ENCODE results near the gene SPIN1.

- PRO-cap, 8 experiments, result no peak in any of the 8 experiments
These were observed 82.7 kb upstream of the CTSL start for GRCh38 chr9:87643079-87643681.

GRCh38 chr9:87730886-87731540, 5.1 kb downstream of the CTSL start:
- PRO-cap, 8 experiments, result no peak in any of the 8 experiments

- PRO-cap, 8 experiments, result peak in 8 of 8 experiments; most common plus-strand start chr9:88388461 (in 7); most common minus-strand start chr9:88388227 (in 8)
These were observed at the start of gene SPIN1 for GRCh38 chr9:88388157-88388527. Gene SPIN1 (plus strand): TSS chr9:88388444.

DNA sequence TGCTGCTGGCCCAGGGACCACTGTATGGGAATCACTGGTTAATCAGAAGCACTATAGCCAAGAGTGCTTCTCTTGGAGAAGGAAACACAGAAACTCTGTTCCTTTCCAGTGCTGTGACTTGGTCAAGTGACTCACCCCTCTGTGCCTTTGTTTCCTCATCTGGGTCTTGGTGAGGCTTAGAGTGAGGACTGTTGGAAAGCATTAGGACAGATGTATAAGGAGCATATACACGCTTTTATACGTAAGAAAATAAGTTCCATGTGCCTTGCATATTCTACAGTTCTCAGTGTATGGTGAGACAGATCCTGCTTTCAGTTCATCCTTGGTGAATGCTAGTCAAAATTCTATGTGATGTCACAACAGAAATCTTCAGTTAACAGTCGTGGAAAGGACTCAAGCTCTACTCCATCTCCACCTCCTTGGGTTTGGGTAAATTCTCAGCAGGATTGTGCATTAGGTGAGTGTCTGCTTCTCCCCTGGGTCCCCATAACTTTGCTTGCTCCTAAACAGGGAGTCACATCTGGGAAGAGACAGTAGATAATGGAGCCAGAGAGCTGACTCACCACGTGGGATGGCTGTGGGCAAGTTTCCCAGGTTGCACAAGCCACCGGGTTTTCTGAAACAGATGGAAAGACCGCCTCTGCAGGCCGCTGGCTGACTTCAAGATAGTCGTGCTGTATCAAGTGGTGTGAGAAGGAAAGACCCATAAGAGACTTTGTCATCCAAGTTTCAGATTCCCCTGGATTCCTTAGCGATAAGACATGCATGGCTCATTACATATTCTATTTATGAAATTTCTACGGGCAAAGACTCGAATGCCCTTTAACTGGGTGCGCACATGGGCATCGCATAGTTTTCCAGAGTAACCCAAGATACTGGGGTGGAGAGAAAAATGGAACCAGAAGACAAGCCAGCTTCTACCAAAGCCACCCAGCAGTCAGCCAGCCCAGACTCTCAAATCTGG, 117.1 kb downstream of the NXNL2 start:
- PRO-cap, 8 experiments, result no peak in any of the 8 experiments

GRCh38 chr9:88932733-88933200, 58.5 kb upstream of the S1PR3 start:
- PRO-cap, 8 experiments, result no peak in any of the 8 experiments

- PRO-cap, 8 experiments, result no peak in any of the 8 experiments
These were observed 2.3 kb downstream of the S1PR3 start for GRCh38 chr9:88993623-88993989.

- PRO-cap, 8 experiments, result no peak in any of the 8 experiments
These were observed 9.8 kb downstream of the S1PR3 start for GRCh38 chr9:89000844-89001608.

GRCh38 chr9:89180235-89181004, 1.8 kb upstream of the SHC3 start:
- PRO-cap, 8 experiments, result peak in 1 of 8 experiments; most common minus-strand start chr9:89180393 (in 1)

DNA sequence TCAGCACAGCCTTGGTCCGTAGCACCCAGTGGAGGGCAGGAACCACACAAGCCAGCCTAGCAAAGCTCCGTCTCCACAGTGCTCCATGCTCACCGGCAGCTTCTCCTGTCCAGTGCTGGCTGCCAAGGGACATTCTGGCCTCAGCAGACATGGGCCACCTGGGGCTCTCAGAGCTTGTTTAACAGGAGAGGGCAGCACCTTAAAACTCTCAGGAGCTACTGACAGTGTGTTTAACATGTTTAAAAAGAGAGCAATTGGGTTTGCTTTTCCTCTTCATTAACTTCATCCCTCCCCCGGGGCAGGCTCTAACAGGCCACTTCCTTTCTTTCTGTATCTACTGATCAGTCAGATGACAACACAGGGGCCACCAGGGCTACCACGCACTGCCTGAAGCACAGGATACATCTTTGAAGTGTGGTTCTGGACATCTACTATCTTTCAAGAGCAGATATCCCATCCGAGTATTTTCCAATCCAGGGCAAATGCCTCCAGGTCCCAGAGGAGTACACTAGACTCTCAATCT, 57.1 kb downstream of the SECISBP2 start:
- PRO-cap, 8 experiments, result no peak in any of the 8 experiments

GRCh38 chr9:89419994-89420370, 77.9 kb downstream of the SEMA4D start:
- PRO-cap, 8 experiments, result peak in 5 of 8 experiments; most common plus-strand start chr9:89420089 (in 5)

DNA sequence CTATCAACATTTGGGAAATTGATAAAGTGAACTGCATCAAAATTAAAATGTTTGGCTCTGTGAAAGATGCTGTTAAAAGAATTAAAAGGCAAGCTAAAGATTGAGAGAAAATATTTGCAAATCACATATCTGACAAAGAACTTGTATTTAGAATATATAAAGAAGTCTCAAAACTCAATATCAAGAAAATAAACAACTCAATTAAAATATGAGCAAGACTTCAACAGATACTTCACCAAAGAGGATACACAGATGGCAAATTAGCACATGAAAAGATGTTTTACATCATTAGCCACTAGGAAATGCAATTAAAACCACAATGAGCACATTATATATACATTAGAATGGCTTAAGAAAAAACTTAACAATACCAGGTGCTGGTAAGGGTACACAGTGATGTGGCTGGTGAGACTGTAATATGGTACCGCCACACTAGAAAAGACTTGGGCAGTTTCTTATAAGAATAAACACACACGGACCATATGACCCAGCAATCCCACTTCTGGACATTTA, 27.7 kb downstream of the SEMA4D start:
- PRO-cap, 8 experiments, result no peak in any of the 8 experiments

DNA sequence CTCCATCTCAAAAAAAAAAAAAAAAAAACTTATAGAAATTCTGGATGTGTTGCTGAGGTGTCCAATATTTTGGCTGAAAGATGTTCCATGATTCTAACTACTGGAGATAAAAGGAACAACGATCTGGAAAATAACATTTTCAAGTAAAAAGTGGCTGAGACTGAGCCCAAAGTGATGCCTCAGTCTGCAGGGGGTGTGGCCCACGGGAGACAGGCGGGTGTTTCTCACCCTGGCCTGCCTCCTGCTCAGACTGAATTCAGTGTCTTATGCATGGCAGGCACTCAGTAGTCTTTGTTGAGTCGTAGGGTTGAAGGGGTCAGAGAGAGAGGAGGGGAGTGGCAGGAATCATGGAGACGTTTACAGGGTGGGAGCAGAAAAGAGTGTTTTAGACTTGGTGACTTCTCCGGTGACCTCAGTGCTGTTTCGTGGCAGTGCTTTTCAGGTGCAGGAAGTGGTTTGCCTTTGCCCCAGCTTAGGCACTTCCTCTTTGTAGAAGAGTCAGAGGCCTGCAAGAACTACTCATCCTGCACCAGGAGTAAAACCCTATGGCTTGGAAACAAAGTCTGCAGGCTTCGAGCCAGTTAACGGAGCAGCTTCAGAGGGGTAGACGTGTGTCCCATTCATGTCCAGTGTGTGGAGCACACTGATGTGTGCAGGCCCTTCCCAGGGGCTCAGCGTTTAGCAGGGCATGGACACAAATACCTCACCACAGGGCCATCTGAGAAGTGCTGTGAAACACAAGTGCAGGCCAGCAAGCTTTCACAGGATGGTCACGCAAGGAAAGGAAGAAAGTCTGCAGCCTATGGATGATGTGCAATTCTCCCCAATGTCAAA, 24.4 kb upstream of the SEMA4D start:
- PRO-cap, 8 experiments, result peak in 5 of 8 experiments; most common plus-strand start position 316 of the sequence (in 3); most common minus-strand start position 252 of the sequence (in 3)

- PRO-cap, 8 experiments, result peak in 6 of 8 experiments; most common plus-strand start chr9:89605355 (in 1); most common minus-strand start chr9:89605510 (in 6)
These were observed 446 bp downstream of the GADD45G start for GRCh38 chr9:89605291-89605624.

- PRO-cap, 8 experiments, result peak in 3 of 8 experiments; most common plus-strand start chr9:89606584 (in 1); most common minus-strand start chr9:89606679 (in 3)
These were observed 2.0 kb downstream of the GADD45G start for GRCh38 chr9:89606511-89607537.

DNA sequence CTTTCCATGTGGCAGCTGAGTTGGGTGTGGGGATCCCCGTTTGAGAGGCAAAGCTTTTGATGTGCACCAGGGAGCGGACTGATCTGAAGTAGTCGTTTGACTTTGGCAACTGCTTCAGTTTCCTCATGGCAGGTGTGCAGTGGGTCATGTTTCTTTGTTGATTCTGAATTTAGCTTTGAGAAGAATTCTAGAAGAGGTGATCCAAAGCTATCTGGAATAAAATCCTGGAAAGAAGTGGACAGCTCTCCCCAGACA, 63.5 kb downstream of the GADD45G start:
- PRO-cap, 8 experiments, result no peak in any of the 8 experiments

- PRO-cap, 8 experiments, result no peak in any of the 8 experiments
These were observed 64.6 kb downstream of the GADD45G start for GRCh38 chr9:89669361-89669899.

- PRO-cap, 8 experiments, result no peak in any of the 8 experiments
These were observed 65.8 kb downstream of the GADD45G start for GRCh38 chr9:89670502-89671157.

- PRO-cap, 8 experiments, result no peak in any of the 8 experiments
These were observed 80.1 kb downstream of the GADD45G start for GRCh38 chr9:89684659-89685656.

DNA sequence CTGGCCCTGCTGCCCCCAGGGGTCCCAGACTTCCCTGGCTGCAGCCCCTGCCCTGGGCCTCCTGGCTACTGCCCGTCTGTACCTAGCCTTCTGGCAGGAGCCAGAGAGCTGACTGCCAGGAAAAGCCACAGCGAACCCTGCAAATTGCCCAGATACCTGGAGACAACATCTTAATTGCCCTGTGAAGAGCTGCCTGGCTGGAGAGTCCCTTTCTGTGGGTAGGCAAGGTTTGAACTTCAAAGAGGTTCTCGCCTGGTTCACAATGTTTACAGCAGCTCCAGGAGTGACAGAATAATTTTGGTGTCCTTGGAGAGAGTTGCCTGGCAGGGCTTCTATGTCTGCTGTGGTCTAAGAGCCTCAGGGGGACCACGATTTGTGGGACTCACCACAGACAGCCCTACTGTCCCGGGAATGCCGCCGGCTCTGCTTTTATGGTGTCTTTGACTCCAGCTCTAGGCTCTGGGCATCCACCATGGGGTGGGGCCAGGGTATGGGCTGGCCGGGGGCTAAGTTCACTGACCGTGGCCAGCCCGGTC, 139.2 kb downstream of the GADD45G start:
- PRO-cap, 8 experiments, result no peak in any of the 8 experiments

DNA sequence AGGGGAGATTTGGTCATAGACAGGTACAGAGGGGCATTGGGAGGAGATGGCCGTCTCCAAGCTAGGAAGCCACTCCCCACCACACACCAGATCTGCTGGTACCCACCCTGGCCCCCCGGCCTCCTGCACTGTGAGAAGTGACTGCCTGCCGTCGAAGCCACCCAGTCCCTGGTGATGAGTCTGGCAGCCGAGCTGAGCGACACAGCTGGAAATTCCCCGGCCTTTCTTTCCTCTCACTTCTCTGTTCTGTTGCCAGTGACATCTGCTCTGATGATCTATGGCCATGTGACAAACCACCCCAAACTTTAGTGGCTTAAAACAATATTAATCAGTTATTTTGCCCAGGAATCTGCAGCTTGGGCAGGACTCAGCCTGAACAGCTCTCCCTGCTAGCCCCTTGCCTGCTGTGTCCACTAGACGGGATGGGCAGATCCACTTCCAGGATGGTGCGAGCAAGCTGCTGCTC, 211.1 kb downstream of the GADD45G start:
- PRO-cap, 8 experiments, result peak in 5 of 8 experiments; most common plus-strand start position 133 of the sequence (in 3); most common minus-strand start position 170 of the sequence (in 4)